Daoy (cell line): ENCODE data around the genes SLC66A3 and GREB1.

DNA sequence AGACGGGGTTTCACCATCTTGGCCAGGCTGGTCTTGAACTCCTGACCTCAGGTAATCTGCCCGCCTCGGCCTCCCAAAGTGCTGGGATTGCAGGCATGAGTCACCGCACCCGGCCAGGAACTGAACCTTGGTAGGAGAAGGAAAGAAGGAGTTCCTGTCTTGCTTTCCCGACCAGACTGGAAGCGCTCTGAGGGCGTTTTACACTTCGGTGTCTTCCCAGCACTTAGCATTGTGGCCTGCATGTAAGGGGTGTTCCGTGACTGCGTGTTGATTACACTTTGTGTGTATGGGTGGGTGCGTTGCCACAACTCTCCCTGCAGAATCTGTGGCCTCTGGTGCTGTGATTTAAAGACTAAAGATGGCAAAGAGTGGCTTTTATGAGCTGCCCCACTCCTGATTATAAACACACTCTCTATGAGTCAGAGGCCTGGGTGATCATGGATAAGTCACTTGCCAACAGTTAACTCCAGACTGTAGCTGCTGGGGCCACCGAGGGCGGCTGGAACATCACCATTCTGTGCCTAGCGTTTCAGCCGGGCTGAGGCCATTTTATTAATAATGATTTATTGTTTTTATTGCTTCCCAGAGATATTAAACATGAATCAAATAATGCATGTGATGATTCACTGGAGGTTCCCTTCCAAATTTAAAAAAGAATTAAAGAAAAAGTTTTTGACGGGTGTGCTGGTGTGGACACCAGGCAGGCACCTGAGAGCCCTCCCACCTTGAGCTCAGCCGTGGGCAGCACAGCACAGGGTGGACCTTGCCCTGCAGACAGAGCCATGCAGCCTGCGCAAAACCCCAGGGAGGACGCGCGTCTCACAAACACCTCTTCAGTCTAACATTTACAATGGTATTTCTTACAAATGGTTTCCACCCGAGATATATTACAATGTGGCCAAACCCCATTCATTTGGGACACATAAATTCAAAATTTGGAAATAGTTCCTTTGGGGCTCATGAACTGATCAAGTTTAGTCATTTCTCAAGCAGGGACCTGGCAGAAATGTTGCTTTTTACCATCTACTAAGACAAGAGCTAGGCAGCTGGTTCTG, 45.7 kb downstream of the ODC1 start:
- RAMPAGE, long total RNA, result no peak

DNA sequence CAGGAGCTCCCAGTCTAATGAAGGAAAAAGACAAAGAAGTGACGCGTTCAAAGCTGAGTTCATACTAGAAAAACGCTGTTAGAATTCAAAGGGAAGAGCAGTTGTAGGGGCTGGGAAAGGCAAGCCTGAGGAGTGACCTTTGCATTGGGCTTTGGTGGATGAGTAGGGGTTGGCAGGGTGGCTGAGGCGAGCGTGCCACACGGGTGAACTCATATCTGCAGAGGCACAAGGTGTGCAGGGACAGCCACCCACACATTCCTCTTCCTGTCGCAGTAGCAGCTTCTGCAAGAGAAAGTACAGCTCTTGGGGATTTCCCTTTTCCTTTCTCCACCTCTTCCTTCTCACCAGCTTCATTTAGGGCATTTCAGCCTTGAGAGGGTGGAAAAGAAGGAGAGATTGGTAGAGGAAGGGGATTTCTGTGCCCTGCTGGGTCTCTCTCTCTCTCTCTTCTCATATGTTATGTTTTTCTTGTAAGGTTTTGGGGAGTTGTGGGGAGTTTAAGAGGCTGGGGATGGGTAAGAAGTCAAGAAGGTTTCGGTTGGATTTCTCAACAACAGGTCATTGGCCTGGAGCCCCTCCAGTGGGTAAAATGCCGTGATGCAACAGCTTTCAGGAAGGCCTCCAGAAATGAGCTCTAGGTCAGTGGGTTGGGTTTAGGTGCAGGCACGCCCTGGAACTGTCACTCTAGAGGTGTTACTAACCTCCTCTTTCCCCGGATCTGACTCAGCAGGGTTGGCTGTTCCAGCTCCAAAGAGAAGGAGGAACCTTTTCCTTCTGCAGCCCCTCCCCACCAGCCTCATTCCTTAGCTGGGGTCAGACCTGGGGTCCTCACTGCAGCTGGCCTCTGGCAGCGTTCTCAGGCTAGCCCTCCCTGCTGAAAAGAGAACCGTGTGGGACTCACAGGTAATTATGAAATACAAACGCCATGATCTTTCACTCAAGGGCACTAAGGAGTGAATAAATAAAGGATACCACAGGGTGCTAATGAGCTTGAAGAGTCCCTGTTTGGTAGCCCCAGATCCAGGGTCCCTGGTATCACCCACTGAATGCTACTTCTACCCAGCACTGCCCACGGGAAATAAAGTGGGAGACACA, 39.9 kb downstream of the ODC1 start:
- RAMPAGE, long total RNA, result no peak

GRCh38 chr2:10449941-10450474, 1.9 kb upstream of the ODC1 start:
- RAMPAGE, long total RNA, result no peak

GRCh38 chr2:10709456-10709819, 12.0 kb upstream of the ATP6V1C2 start:
- RAMPAGE, long total RNA, result no peak

DNA sequence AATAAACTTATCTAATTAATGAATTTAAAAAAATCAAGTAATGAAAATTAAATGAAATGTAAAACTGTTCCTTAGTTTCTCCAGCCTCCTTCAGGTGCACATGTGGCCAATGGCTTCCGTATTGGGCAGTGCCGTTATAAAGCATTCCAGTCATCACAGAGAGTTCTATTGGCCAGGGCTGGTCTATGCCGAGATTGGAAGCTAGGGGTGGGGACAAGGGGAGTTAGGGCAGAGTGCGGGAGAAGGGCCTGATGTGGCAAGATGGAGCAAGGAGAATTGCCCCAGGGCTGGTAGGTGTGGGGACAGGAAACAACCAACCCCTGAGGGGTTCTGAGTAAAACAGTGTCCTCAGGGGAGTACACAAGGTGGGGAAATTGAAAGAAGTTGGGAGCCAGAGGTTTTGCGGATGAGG, 9.3 kb upstream of the ATP6V1C2 start:
- RAMPAGE, long total RNA, result no peak

GRCh38 chr2:10784729-10785284, 27.8 kb downstream of the PDIA6 start:
- RAMPAGE, long total RNA, result no peak

DNA sequence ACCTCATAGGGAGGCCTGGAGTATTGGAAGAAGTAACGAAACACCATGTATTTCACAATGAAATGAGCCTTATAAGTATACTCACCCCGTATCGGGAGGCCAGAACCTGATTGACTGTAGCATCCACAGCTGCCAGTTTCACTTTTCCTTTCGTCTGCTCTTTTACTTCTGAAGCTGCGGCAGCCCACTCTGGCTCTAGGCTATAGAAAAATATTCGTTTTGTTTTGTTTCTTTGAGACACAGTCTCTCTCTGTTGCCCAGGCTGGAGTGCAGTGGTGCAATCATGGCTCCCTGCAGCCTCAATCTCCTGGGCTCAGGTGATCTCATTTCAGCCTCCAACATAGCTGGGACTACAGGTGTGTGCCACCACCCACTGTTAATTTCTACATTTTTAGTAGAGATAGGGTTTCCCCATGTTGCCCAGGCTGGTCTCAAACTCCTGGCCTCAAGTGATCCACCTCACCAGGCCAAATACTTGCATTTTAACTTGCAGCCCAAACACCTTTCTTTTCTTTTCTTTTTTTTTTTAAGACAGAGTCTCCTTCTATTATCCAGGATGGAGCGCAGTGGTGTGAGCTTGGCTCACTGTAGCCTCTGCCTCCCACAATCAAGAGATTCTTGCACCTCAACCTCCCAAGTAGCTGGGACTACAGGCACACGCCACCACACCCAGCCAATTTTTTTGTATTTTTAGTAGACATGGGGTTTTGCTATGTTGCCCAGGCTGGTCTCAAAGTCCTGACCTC, 21.8 kb downstream of the PDIA6 start:
- RAMPAGE, long total RNA, result no peak

DNA sequence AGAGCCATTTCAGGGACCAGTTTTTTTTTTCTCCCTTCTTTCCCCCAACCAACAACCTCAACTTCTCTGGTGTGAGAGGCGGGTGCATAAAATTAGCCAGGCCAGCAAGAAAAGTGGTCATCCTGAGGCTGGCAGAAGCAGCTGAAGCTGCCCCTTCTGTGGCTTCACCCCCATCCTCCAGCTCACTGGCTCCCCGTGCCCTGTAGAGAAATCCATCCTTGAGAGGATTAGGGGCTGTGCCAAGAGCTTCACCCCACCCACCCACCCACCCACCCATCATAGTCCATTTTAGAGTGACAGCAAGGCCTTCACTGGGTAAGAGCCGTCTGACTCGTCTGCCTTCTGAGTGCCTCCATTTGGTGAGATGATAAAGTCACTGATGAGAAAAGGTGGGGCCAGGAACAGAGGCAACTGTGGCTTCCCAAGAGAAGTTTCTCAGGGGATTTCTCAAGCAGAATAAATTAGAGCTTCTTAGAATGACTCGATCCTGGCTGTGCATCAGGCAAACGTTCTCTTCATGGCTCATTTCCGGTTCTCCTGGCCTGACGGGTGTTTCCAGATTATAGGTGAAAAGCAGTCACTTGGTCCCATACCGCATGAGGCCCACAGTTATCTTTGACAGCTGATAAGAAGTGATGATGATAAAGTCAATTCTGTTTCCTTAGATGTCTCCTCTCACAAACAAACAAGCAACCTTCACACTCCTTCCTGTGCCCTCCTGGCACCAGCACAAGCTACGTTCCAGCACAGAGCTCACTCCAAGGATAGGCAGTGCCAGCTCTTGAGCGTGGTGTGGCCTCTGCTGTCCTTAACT, 38.0 kb upstream of the KCNF1 start:
- RAMPAGE, long total RNA, result no peak

DNA sequence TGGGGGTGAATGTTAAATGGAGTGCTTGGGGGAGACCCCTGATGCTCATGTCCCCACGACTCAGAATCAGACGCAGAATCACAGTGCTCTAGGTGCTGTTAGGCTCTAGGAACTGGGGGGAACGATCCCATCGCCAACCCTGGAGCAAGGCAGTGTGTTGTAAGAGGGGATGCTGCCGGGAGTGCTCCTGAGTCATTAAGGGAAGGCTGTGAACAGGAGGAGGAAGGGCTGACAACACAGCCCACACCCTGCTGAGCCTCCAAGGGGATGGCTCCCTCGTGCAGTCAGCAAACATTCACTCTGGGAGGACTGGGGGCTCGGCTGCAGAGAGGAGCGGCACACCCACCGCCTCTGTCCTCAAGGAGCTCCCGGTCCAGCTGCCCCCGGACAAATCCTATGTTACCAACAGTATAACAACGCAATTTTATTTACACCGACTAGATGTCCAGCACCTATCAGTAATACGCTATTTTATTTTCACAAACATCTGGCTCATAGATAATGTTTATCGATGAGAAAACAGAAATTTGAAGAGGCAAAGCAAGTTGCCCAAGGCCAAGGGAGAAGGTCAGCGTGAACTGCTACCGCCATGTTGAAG, 33.9 kb upstream of the KCNF1 start:
- RAMPAGE, long total RNA, result no peak

- RAMPAGE, long total RNA, result no peak
Measured at GRCh38 chr2:11024268-11024539, 108.7 kb upstream of the C2orf50 start.

GRCh38 chr2:11155127-11155775, at the start of gene SLC66A3:
Gene SLC66A3 (plus strand): TSS chr2:11155467.
- RAMPAGE, long total RNA, result no peak

DNA sequence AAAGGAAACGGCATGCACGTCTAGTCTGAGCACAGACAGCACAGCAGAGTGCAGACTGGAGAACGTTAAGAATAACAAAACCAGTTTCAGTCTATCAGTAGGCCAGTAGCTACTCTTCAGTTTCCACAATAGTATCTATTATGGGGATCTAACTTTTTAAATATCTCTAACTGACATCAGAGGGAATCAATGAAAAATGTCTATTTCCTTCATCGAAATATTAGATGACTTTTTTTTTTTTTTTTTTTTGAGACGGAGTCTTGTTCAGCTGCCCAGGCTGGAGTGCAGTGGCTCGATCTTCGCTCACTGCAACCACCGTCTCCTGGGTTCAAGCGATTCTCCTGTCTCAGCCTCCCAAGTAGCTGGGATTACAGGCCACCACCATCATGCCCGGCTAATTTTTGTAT, 26.1 kb downstream of the SLC66A3 start:
- RAMPAGE, long total RNA, result no peak

GRCh38 chr2:11211424-11211990, 56.2 kb downstream of the SLC66A3 start:
- RAMPAGE, long total RNA, result no peak

- RAMPAGE, long total RNA, result no peak
Measured at GRCh38 chr2:11214627-11215883, 59.8 kb downstream of the SLC66A3 start.

GRCh38 chr2:11216086-11216287, 60.7 kb downstream of the SLC66A3 start:
- RAMPAGE, long total RNA, result no peak

- RAMPAGE, long total RNA, result no peak
Measured at GRCh38 chr2:11220917-11221582, 65.8 kb downstream of the SLC66A3 start.

GRCh38 chr2:11340498-11341412, 3.7 kb downstream of the ROCK2 start:
- RAMPAGE, long total RNA, result no peak

- RAMPAGE, long total RNA, result no peak
Measured at GRCh38 chr2:11347963-11348845, 3.8 kb upstream of the ROCK2 start.

- RAMPAGE, long total RNA, result no peak
Measured at GRCh38 chr2:11386207-11386695, 41.8 kb upstream of the ROCK2 start.

GRCh38 chr2:11533852-11534362, at the start of gene GREB1:
Gene GREB1 (plus strand): TSS chr2:11534045.
- RAMPAGE, long total RNA, result no peak